ENCODE results near the gene IGF2R.

GRCh38 chr6:159819760-159820703 is 20.0 kb downstream of the PNLDC1 start:
- PRO-cap: no peak

- PRO-cap: no peak
Observed at GRCh38 chr6:159942770-159943775, 25.8 kb upstream of the IGF2R start.

- PRO-cap: bidirectional peak, plus-strand start at chr6:159969106, minus-strand start at chr6:159968929
Observed at GRCh38 chr6:159968788-159969917, at the start of gene IGF2R. Gene IGF2R, plus strand, starts transcription at chr6:159969082.

- PRO-cap: no peak
Observed at GRCh38 chr6:160058651-160059080, 62.9 kb upstream of the SLC22A1 start.

DNA sequence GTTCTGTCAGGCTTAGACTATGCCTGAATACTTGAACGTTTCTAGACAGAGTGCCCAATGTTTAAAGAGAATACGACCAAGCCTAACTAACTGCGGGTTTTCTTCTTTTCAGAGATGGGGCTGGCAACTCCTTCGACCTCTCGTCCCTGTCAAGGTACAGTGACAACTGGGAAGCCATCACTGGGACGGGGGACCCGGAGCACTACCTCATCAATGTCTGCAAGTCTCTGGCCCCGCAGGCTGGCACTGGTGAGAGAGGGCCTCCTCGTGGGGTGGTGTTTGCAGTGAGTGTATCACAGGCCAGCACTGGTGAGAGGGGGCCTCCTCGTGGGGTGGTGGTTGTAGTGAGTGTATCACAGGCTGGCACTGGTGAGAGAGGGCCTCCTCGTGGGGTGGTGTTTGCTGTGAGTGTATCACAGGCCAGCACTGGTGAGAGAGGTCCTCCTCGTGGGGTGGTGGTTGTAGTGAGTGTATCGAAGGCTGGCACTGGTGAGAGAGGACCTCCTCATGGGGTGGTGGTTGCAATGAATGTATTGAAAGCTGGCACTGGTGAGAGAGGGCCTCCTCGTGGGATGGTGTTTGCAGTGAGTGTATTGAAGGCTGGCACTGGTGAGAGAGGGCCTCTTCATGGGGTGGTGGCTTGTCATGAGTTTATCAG is 53.3 kb upstream of the SLC22A1 start:
- PRO-cap: no peak

DNA sequence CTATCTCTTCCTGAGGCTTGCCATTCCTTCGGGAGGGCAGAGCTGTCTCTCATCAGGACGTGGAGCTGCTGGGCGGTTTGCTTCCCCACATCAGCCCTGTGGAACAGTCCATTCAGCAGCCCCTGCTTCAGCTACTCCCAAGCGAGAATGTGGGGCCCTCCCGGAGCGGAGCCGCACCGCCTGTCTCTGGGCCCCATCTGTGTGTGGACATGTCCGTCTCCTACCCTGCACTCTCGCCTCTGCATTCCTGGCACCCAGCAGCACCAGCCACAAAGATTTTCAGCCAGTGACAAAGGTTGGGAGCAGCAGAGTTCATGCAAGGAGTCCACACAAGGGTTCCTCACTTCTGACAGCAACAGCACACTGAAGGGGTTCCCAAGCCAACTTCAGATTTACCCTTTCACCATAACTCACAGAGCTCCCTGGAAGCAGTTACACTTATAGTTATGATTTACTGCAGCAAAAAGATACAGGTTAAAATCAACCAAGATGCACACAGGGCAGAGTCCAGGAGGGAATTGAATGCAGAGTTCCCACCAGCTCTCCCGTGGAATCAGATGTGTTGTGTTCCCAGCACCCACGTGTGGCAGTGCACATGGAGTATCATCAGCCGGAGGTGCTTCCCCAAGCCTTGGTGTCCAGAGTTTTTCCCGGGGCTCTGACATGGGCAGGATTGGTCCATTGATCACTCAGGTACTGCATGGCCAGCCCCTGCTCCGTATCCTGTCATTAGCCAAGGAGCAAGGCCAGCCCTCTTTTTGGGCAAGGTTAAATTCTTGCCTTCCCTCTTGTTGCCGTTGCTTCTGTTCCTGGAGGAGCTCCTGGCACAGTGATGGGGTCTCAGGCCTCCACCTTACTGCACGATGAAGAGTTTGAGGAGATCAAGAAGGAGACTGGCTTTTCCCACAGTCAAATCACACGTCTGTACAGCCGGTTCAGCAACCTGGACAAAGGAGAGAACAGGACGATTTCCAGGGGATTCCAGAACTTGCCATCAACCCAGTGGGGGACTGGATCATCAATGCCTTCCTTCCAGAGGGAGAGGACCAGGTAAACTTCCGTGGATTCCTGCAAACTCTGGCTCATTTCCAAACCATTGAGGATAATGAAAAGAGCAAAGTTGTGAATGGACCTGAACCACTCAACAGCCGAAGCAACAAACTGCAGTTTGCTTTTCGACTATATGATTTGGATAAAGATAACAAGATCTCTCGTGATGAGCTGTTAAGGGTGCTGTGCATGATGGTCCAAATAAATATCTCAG is 28.6 kb upstream of the SLC22A1 start:
- PRO-cap: no peak

GRCh38 chr6:160093852-160094497 is 27.6 kb upstream of the SLC22A1 start:
- PRO-cap: no peak

GRCh38 chr6:160095708-160096138 is 25.9 kb upstream of the SLC22A1 start:
- PRO-cap: no peak

DNA sequence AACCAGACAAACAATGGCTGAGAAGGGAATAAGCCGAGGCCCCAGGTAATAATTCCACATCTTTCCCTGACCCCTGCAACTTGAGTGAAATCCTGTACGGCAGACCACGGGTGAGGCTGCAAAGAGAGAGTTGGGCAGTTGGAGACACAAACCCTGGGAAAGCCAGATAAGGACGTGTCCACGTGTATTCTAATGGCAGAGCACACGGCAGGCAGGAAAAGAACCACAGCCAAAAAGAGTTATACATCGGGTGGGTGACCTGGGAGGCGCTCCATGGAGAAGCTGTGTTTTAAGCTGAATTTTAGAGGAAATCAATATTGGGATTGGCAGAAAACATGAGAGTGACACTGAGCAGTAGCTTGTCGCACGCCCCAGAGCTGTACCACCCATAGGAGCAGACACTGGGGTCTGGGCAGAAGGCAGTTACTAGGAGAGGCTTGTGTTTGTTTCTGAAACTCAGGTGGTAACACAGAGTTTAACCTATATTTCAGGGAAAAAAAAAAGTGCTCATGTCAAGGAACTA is 6.3 kb downstream of the SLC22A1 start:
- PRO-cap: no peak

DNA sequence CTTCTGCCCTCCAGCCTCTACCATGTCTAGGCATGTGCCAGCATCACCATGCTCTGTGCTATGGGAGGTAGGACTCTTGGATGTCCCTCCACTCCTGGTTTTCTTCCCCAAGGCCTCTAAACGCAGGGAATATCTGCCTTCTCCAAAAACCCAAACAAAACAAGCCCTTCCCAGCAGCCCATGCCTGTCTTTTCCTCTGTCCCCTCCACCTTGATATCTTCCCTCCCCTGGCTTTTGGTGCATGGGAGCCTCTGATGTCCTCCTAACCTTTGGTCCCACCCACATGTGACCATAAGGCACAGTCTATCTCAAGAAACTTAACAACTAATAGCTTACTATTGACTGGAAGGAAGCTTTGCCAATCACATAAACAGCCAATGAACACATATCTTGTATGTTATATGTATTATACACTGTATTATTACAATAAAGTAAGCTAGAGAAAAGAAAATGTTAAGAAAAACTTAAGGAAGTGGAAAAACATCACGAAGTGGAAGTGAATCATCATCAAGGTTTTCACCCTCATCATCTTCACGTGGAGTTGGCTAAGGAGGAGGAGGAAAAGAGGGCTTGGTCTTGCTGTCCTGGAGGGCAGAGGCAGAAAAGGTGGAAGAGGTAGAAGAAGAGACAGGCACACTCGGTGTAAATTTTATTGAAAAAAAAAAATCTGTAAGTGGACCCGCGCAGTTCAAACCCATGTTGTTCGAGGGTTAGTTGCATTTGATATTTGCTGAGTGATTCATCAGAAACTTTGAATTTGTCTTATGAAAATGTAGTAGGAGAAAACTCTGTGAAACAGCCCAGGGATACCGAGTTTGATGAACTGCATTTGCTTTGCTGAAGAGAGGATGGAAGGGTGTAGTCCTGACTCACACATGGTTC is 7.8 kb downstream of the SLC22A1 start:
- PRO-cap: no peak

DNA sequence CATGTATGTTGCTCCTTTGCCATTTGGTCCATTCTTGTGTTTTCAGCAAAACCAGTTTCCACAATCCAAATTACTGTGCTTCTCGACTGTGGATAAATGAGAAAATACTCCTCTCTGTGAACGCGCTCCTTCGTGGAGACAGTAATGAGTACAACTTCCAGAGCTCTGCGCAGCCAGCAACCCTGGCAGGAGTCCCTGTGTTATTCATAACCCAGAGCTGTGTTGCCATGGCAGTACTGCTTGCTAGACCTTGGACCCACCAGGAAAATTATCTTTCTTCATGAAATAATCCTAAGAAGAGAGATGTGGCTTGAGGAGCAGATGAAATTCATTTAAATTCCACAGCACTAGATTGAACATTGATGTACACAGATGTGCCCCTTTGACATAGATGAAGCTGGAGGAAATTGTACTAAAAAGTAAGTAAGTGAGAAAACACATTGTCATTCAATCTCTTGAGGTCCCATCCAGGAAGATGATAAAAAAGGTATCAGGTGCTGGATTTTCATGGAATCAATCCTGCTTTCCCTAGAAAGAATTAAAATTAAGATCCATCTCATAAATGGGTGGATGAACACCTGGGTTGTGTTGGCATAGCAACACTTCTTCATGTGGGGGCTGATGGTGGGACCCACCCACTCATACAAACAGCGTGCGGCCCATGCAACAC is 73.8 kb downstream of the SLC22A3 start:
- PRO-cap: no peak

GRCh38 chr6:160431135-160431429 is 82.9 kb downstream of the SLC22A3 start:
- PRO-cap: no peak

DNA sequence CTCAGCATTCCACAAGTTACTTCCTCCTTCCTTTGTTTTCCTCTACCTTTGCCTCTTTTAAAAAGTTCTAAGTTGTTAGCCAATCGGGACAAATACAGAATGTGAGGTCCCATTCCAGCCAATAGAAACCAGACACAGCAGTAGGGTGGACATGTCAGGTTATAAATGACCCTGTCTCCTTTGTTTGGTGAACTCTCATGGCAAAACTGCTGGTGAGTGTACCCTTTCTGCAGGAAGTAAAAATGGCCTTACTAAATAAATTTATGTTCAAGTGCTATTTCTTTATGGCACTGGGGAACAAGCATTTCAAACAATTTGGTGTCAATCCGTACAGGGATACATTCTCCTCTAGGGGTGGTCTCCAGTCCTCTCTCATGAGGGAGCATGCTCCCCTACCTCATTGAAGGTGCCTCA is 86.3 kb downstream of the PLG start:
- PRO-cap: no peak

DNA sequence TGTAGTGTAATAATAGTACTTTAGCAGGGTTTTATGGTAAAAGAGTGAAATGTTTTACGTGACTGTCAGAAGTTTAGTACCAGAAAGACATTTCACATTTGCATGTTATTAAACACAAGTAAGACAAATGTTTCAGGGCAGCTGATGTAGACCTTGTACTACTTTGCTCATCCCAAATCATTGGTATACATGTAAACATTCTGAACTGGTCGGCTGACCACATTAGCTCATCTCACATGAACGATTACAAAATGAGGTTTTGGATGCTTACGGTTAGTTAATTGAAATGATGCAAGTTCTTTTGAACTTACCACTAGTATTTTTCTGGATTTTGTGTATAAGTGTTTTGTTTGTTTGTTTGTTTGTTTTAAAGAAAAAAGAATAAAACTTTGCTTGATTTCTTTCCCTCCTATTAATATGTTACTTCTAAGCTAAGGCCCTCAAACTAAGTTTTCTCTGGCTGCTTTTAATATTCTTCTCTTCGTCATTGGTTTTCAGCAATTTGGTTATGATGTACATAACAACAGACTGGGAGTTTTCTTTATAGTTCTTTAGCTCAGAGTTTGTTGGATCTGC is 38.0 kb downstream of the MAP3K4 start:
- PRO-cap: no peak

- PRO-cap: no peak
Observed at GRCh38 chr6:161068978-161070053, 77.7 kb downstream of the MAP3K4 start.

DNA sequence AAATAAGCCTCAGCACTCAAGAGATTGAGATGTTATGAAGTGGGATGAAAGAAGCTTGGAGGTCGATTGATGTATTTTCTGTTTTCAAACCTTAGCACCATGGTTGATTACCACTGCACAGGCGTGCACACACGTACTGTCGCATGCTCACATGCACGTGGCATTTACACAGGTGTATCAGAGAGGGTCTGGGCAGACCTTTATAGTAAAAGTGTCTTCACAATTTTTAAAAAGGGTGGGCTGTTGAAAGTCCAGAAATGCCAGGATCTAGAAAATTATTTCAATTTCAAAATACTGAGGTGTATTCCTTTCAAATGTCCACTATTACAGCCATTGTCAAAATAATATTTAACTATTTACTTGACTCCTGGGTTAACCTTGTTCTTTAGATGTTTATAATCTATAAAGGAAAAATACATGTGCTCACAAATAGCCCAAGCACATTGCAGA is 749 bp upstream of the AGPAT4 start:
- PRO-cap: no peak

GRCh38 chr6:161443593-161444341 is 169.9 kb upstream of the AGPAT4 start:
- PRO-cap: no peak

DNA sequence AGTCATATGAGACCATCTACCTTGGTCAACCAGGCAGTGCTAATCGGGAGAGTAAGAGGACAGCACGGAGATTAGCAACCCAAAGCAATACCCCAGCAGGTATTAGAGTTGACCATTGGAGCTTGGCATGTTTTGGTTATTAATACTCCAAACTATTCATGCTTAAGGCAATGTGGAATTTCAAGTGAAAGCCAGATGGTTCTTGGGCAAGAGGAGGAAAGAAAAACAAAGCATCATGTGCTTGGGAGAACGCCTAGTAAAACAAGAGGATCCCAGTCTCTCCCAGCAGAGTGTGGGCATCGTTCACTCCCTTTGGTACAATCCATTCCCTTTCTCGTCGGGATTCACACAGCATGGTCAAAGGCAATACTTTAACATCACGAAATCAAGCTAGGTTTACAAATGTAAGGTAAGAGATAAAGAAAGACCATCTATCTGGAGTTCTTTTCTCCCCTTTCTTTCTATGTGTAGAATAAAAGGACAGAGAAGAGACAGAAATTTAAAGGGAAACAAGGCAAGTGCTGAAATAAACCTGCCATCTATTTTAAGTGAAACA is 349.8 kb downstream of the PRKN start:
- PRO-cap: no peak

DNA sequence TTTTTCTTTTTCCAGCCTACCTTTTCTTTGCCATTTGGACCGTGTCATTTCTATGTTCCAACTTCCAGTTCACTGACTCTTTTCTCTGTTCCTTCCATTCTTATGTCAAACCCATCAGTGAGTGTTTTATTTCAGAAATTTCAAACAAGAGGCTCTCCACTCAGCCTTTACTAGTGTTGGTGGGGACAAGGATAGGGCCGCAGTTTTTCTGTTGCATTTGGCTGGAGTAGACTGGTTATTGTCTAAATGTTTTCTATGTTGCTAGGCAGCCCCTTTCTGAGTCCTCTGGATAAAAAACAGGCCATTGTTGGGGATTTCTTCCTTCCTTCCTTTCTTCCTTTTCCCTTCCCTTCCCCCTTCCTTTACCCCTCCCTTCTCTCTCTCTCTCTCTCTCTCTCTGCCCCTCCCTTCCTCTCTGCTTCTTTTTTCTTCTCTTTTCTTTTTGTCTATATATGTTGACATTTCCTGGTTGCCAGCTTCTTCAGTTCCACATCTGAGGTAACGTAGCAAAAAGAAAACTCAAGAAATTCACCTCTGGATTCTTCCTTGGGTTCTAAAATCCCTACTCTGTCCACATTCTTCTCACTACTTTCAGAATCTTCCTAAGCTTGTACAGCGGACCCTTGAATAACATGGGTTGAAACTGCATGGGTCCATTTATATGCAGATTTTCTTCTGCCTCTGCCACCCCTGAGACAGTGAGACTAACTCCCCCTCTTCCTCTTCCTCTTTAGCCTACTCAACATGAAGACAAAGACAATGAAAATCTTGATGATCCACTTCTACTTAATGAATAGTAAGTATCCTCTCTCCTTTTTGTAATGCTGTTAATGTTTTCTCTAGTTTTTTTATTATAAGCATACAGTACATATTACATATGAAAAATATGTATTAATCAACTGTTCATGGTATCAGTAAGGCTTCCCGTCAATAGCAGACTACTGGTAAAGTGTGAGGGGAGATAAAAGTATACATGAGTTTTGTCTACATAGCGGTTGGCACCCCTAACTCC is 288.3 kb downstream of the PRKN start:
- PRO-cap: no peak

GRCh38 chr6:162477951-162478948 is 249.3 kb downstream of the PRKN start:
- PRO-cap: no peak

All from Metastatic Pancreatic Carcinoma in the Ovary (tissue), 1 donor.